ENCODE measurements around the gene CMTR1.

GRCh38 chr6:36686778-36687426 lies 8.4 kb downstream of the CDKN1A start:
- PRO-cap: no peak
- RAMPAGE, long total RNA: no peak
- RRBS: no CpG with 5 or more reads among the region's 8 CpGs

GRCh38 chr6:36722103-36722437 lies 24.4 kb downstream of the RAB44 start:
- PRO-cap: no peak
- RAMPAGE, long total RNA: no peak
- RRBS: no CpG with 5 or more reads among the region's 6 CpGs

GRCh38 chr6:36742994-36743494 lies 45.4 kb downstream of the RAB44 start:
- PRO-cap: no peak
- RAMPAGE, long total RNA: no peak
- RRBS: 86% methylated on average over 1 of the region's 7 CpGs

- PRO-cap: no peak
- RAMPAGE, long total RNA: no peak
- RRBS: no CpG with 5 or more reads among the region's 11 CpGs
These were observed 56.5 kb downstream of the RAB44 start for GRCh38 chr6:36754014-36754612.

- PRO-cap: no peak
- RAMPAGE, long total RNA: no peak
- RRBS: no CpG with 5 or more reads among the region's 7 CpGs
These were observed 3.9 kb upstream of the CPNE5 start for GRCh38 chr6:36842887-36843711.

DNA sequence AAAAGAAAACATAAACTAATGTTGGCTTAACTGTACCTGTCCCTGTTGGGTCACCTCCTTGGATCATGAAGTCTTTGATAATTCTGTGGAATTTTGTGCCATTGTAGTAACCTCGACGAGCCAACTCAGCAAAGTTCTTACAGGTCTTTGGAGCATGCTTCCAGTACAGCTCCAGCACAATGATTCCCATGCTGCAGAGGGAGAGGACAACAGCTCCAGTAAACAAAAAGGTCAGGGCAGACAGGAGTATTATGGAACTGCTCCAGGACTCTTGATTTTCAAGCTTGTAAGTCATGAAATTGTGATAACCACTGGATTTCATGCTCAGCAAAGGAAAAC lies 3.0 kb downstream of the PPIL1 start:
- PRO-cap: no peak
- RAMPAGE, long total RNA: no peak
- RRBS: no CpG with 5 or more reads among the region's 2 CpGs

GRCh38 chr6:36908557-36909164 lies 22.9 kb downstream of the C6orf89 start:
- PRO-cap: no peak
- RAMPAGE, long total RNA: no peak
- RRBS: no CpG with 5 or more reads among the region's 3 CpGs

DNA sequence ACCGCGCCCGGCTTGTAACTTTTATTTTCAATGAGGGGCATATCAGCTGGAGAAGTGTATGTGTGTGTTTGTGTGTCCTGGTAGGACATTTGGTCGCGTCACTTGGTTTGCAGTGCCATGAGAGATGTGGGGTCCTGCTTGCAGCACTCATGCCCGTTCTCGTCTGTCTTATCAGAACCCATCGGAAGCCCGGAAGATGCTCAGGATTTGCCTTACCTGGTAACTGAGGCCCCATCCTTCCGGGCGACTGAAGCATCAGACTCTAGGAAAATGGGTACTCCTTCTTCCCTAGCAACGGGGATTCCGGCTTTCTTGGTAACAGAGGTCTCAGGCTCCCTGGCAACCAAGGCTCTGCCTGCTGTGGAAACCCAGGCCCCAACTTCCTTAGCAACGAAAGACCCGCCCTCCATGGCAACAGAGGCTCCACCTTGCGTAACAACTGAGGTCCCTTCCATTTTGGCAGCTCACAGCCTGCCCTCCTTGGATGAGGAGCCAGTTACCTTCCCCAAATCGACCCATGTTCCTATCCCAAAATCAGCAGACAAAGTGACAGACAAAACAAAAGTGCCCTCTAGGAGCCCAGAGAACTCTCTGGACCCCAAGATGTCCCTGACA lies 8.3 kb downstream of the PI16 start:
- PRO-cap: no peak
- RAMPAGE, long total RNA: no peak
- RRBS: 62% methylated on average over 3 of the region's 17 CpGs

- PRO-cap: no peak
- RAMPAGE, long total RNA: no peak
- RRBS: no CpG with 5 or more reads among the region's 10 CpGs
These were observed 1.6 kb downstream of the MTCH1 start for GRCh38 chr6:36984027-36985086.

- PRO-cap: no peak
- RAMPAGE, long total RNA: no peak
- RRBS: no CpG with 5 or more reads among the region's 15 CpGs
These were observed 578 bp downstream of the MTCH1 start for GRCh38 chr6:36985435-36985801.

DNA sequence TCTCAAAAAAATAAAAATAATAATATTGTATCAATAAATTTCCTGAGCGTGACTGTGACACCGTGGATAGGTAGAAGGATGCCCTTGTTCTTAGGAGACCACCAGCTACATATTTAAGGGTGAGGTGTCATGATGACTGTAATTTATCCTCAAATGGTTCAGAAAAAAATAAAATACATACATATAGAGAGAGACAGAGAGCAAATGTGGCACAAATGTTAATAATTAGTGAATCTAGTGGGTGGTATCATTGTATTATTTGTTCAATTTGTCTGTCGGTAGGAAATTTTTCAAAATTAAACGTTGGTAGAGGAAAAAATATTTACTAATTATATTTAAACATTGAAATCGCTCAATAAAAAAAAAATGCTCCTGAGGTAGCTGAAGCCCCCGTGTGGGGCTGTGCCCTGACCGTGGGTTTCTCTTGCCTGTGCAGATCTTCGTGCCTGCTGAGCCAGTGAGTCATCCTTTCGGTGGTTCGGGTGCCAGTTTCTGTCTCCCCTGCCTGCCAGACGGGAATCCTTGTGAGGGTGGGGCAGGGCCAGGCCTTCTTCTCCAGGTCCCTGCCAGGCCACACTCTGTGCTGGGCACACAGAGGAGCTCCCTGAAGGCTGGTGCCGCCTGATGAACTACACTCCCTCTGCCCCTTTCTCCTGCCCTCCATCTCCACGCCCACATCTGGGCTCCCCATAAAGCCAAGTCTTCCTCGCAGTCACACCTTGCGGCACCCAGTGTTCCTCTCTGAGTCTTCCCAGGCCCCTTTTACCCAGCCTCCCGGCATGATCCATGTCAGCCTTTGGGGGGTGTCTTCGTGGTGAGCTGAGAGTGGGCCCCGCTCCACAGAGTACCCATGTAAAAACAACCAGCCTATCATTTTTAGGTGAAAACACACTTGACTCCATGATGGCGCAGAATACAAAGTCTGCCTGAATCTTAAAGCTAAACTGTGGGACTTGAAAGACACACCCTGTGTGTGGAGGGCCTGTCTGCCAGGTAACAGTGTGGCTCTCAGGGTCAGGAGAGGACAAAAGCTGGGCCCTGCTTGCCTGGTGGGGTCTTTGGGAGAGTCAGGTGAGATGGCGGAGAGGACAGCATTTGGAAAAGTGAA lies 19.2 kb downstream of the FGD2 start:
- PRO-cap: no peak
- RAMPAGE, long total RNA: no peak
- RRBS: no CpG with 5 or more reads among the region's 20 CpGs

DNA sequence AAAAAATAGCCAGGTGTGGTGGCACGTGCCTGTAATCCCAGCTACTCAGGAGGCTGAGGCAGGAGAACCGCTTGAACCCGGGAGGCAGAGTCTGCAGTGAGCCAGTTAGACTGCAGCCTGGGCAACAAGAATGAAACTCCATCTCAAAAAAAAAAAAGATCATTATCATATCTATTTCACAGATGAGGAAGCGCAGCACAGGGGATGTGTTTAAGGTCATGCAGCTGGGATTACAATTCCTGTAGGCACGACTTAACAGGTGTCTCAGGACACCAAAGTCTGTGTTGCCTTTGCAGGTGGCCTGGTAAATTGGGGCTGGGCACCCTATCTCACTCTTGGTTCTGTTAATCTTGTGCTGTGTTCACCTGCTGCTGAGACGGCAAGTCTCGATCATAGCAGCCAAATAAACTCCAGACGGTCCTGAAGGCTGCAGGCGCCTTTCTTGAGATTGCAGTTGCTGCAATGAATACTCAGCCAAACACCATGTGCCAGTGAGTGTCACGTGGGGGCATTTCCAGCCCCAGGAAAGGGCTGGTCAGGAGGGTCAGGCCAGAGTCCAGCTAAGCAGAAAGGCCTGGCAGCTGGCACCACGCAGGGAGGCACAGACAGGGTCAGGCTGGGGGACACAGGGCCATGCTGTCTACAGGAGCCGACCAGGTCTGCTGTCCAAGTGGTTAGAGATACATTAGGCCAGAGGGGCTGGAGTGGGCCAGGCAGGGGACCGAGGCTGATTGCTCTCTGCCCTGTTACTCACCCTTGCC lies 55.8 kb downstream of the FGD2 start:
- PRO-cap: no peak
- RAMPAGE, long total RNA: no peak
- RRBS: no CpG with 5 or more reads among the region's 13 CpGs

- PRO-cap: no peak
- RAMPAGE, long total RNA: no peak
- RRBS: no CpG with 5 or more reads among the region's 3 CpGs
These were observed 43.4 kb upstream of the PIM1 start for GRCh38 chr6:37126562-37126859.

DNA sequence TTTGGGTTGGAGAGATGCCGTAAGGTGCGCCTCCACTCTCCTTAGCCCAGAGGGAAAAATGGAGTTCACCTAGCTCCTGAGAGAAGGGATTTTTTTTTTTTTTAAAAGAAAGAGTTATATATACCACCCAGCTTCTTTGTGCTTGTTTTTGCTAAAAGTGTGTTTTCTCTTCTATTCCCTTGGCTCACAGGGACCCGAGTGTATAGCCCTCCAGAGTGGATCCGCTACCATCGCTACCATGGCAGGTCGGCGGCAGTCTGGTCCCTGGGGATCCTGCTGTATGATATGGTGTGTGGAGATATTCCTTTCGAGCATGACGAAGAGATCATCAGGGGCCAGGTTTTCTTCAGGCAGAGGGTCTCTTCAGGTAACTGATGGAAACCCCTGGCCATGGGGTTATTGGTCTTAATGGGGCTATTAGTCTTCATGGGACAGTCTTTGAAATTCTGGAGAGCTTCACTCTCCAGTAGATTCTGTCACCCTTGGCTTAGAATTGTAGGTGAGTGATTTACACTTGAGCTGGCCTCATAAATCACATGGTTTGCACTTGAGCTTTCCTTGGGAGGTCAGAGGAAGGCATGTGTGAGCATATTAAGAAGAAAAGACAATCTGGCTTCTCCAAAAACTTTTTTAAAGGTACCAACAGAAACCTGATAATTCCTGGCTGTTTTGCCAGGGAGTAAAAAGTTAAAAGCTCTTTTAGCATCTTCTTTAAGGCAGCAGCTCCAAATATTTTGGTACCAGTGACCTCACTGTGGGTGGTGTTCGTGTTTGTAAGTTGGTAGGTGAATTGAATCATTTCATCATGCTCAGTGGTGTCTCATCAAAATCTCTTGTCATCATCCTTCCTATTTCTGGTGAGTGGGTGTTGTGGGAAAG lies 3.1 kb downstream of the PIM1 start:
- PRO-cap: no peak
- RAMPAGE, long total RNA: no peak
- RRBS: no CpG with 5 or more reads among the region's 10 CpGs

DNA sequence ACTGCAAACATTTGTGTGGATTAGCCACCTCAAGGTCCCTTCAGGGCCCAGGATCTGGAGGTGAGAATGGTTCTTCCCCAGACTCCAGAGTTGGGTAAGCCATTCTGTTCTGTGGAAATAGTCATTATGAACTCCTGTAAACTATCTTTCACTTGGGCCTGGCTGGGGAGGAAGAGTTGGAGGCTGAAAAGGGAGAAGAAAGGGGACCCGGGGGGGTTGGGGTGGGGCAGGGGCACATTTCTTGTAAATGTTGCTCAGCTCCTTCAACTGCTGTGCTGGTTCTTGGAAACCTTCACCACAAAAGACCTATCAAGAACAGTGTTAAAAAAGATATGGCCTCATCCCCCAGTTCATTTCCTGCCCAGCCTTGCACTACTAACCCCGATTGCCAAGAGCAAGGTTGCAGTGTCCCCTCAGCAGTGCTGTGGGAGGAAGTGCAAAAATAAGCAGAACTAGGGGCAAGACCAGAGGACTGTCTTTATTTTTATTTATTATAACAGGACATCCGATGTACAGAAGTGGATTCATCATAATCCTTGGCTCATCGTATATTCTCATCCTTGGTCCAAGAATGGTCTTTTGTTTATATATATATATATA lies 13.2 kb downstream of the PIM1 start:
- PRO-cap: no peak
- RAMPAGE, long total RNA: no peak
- RRBS: 73% methylated on average over 1 of the region's 4 CpGs

GRCh38 chr6:37242299-37243246 lies 15.0 kb upstream of the TBC1D22B start:
- PRO-cap: no peak
- RAMPAGE, long total RNA: no peak
- RRBS: no CpG with 5 or more reads among the region's 2 CpGs

GRCh38 chr6:37258300-37258737 lies 375 bp upstream of the TMEM217 start:
- PRO-cap: no peak
- RAMPAGE, long total RNA: no peak
- RRBS: no CpG with 5 or more reads among the region's 12 CpGs

- PRO-cap: bidirectional peak, plus-strand start at chr6:37433226, minus-strand start at chr6:37433110
- RAMPAGE, long total RNA: no peak
- RRBS: 1% methylated on average over 25 of the region's 39 CpGs
These were observed at the start of gene CMTR1 for GRCh38 chr6:37432750-37433351. Gene CMTR1 (plus strand): TSS chr6:37433221.

DNA sequence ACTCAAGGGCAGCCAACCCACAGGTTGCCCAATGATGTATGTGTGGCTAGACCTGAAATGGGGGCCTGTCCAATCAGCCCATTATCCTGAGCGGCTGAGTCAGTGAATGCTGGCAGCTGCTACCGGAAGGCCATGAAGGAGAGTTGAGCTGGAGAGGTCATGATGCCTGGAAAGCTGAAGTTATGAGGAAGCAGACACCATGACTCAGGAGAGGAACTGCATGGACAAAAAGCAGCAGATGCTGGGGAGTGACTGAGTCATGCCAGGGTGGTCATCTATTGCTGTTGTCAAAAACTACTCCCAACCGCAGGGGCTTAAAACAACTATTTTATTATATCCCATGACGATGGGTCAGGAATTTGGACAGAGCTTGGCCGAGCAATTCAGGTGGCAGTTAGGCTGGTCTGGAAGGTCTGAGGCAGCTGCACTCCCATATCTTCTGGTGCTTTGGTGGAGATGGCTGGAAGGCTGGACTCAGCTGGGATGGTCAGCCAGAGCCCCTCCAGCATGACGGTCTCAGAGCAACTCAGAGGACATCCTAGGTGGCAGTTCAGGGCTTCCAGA lies 67.2 kb downstream of the MDGA1 start:
- PRO-cap: no peak
- RAMPAGE, long total RNA: no peak
- RRBS: no CpG with 5 or more reads among the region's 6 CpGs

GRCh38 chr6:37955944-37956710 lies 136.6 kb downstream of the ZFAND3 start:
- PRO-cap: no peak
- RAMPAGE, long total RNA: no peak
- RRBS: no CpG with 5 or more reads among the region's 4 CpGs

Measured in lung (tissue), 4 donors.